Colonic mucosa (tissue), 1 donor: ENCODE measurements around the gene RPL31.

GRCh38 chr2:100272560-100273443 lies 49.5 kb downstream of the LONRF2 start:
- PRO-cap = no peak

DNA sequence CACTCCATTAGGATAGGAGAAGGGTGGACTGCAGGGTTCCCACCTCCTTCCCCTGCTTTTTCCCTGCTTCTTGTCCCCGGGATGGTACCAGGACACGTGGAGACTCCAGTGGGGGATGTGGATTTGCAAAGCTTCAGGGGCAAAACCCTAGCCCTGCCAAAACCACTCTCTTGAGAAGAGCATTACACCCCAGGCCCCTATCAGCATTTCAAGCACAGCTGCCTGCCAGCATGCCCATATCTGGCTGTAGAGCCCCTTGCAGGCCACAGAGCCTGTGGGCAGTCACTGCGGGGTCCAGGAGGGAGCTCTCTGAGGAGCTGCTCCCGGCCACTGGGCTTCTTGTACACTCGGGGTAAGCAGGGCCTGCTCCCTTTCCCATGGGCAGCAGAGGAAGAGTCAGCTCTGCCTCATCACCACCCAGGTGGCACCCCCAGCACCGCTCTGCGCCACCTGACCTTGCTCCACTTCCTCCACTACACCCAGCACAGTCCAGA lies 7.5 kb downstream of the CHST10 start:
- PRO-cap = no peak

- PRO-cap = no peak
Observed at GRCh38 chr2:100742127-100743252, 77.4 kb upstream of the NPAS2 start.

- PRO-cap = no peak
Observed at GRCh38 chr2:100820675-100821560, 979 bp downstream of the NPAS2 start.

DNA sequence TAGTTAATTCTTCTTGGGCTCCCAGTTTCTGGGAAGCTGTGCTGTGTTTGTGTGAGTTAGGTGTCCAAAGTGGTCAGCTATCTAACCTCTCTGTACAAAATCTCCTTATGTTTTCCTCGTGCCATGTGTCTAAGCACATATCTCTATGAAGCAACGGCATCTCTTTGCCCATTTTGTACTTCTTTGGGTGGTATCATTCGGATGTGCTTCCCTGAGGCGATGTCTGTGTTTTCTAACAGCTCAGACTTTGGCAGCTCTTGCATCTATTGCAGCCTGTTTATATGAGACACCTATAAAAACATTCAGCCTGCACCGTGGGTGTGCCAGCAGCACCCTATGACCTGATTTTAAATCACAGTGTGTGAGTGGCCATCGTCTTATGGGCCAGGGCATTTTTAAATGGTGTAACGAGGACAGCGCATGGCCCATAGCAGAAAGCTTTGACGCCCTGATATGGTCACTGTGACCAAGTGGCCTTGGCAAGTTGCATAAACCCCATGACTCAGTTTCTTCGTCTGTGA lies 12.9 kb downstream of the NPAS2 start:
- PRO-cap = no peak

DNA sequence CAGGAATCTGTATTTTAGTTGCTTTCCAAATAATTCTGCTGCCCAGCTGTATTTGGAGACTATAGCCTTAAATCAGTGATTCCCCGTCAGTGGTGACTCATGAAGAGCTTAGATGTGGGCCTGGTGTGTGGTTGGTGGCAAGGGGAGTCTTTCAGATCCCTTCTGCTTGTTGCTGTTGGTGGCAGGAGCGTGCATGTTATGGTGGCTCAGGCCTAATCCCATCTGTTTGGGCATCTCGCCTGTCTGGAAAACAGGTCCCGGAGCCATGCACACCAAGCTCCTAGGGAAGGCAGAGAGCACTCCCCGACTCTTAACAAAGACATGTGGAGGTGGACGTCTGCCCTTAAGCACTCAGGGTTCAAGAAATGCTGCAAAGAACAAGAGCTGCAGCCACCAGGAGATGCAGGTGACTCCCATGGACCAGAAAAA lies 56.6 kb downstream of the NPAS2 start:
- PRO-cap = no peak

DNA sequence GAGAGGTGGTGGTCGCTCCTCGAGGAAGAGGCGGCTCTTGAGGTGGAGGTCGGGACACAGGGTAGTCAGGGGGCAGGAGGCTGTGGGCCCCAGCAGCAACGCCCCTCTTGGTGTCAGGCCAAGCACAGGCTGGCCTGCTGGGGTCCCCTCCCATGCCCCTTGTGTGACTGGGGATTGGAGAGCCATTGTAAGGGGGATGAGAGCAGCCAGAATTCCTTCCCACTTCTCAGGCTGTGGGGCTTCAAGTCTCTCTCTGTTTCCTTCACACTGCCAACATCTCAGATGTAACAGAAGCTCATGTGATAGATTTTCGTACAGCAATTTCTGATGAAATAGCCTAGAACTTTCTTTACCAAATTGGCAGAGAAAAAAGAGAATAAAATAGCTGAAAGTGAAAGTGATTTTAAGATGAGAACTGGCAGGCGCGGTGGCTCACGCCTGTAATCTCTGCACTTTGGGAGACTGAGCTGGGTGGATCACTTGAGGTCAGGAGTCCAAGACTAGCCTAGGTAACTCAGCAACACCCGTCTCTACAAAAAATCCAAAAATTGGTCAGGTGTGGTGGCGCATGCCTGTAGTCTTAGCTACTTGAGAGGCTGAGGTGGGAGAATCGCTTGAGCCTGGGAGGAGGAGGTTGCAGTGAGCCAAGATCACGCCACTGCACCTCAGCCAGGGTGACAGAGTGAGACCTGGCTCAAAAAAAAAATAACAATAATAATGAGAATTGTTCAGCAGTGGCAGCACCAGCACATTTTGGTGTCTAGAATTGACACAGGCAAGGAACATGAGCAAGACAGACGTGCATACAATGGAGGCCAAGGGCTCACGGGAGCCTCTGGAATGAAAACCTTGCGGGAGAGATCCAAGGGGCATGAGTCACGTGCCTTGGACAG lies 61.0 kb upstream of the RPL31 start:
- PRO-cap = no peak

DNA sequence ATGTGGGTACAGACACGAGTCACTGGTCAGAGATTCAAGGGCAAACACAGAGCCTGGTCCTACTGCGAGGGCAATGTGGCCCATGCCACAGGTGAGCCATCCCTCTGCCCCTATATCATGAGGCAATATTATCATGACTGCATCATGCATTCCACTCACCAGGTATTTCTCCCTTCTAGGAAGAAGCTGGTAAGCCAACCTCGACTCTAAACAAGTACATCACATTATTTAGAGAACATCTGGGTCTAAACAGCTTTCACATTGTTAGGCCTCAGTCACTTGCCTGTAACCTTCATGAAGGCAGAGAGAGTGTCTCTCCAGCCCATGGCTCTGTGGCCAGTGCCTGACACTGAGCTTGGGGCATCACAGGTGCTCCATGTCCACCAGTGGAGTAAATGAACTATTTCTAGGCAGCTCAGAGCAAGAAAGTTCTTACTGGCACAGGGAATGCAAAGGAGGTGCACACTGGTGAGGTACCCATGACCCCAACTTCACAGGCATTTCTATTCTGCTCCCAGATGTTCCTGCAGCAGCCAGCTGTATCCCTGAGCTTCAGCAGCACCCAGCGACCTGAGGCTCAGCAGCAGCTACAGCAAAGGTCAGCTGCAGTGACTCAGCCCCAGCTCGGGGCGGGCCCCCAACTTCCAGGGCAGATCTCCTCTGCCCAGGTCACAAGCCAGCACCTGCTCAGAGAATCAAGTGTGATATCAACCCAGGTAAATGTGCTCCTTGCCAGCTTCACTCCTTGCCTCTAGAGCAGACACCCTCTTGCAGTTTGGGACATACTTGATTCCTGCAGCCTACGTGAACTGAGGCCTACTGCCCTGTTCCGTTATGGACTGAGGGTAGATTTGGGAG lies 14.3 kb upstream of the RPL31 start:
- PRO-cap = no peak

GRCh38 chr2:101001649-101002453 lies at the start of gene RPL31:
Gene RPL31 (plus strand): TSS chr2:101002289.
- PRO-cap = bidirectional peak, plus-strand start at chr2:101002316, minus-strand start at chr2:101002183

- PRO-cap = no peak
Observed at GRCh38 chr2:101037503-101037714, 35.3 kb downstream of the RPL31 start.

GRCh38 chr2:101272368-101273460 lies 20.0 kb downstream of the CNOT11 start:
- PRO-cap = no peak

GRCh38 chr2:101396254-101396700 lies 9.0 kb upstream of the CREG2 start:
- PRO-cap = no peak

DNA sequence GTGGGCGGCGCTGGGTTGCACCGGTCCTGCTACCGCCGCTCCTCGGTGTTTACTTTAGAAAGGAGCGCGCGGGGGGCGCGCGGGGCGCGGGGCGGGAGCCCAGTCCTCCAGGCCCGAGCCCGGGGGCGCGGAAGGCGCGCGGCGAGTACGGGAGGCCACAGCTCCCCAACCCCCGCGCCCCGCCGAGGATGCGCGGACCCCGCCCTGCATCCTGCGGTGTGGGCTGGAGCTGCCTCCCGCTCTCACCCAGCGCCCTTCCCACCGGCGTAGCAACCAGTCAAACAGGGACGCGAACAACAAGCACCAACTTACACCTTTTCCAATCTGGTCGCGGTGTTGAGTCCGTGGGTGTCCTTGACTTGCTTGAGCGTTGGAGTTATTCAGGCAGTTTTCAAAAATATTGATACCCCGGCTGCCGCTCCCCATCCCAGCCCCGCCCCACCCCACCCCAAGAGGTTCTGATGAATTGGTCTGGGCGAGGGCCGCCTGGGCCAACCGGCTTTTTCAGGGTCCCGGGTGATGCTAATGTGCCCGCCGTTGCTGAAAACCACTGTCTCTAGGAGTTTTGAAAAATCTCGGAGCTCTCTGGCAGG lies 492 bp downstream of the RFX8 start:
- PRO-cap = no peak

GRCh38 chr2:101698374-101698828 lies 894 bp downstream of the MAP4K4 start:
- PRO-cap = unidirectional peak, minus-strand start at chr2:101698698

DNA sequence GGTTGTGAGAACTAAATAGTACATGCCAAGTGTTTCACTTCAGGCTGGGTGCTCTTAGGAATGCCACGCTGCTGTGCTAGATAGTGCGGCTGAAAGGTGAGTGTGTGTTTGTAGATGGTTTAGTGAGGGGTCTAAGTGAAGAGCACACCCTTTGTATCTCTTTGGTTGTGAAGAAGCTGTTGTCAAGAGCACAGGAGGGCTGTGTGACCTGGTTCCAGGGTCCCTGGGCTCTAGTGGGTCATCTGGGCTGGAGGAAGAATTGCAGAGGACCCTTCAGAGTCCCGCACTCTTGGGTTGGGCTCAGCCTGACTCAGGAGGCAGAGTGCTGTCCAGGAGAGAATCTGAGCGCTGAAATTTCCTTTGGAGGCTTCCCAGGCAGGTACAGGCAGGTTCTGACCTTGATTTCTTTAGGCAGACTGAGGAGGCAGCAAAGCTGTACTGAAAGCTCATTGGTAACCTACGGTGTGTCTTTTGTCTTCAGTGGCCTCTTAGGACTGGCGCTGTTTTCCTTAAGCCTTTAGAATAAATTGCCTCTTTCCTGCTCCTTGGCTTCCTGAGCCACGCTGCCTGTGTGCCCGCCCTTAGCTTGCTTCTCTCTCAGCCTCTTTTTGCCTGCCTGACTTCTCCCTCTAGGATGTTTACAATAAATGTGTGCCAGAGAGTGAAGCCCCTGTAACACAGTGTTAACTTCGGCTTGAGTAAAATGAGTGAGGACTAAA lies 44.5 kb downstream of the MAP4K4 start:
- PRO-cap = no peak

- PRO-cap = no peak
Observed at GRCh38 chr2:101772500-101773409, 75.2 kb downstream of the MAP4K4 start.

DNA sequence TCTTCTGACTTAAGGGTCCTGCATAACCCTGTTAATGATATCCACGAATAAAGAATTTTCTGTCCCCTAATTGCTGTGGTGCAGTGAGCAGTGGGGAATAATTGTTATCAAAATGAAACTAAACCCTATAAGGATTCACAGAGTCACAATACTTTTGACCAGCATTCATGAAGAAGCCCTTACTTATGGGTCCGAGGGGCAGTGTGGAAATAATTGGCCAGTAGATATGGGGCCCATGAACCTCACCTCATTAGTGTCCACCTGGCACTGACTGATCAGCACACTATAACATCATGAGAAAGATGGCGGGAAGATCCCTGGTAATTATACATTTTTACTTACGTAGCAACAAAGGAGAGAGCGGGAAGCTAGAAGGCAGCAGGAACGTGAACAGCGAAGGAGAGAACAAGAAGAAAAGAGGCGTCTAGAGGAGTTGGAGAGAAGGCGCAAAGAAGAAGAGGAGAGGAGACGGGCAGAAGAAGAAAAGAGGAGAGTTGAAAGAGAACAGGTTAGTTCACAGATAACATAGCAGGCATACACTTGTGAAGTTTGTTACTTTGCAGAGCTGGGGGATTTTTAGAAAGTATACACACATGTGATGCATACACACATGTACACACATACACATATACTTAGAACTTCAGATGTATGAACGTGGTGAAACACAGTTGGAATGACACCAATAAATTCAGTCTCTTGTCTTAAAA lies 136.0 kb upstream of the IL1R2 start:
- PRO-cap = no peak

GRCh38 chr2:101892249-101892816 lies 99.4 kb upstream of the IL1R2 start:
- PRO-cap = no peak

DNA sequence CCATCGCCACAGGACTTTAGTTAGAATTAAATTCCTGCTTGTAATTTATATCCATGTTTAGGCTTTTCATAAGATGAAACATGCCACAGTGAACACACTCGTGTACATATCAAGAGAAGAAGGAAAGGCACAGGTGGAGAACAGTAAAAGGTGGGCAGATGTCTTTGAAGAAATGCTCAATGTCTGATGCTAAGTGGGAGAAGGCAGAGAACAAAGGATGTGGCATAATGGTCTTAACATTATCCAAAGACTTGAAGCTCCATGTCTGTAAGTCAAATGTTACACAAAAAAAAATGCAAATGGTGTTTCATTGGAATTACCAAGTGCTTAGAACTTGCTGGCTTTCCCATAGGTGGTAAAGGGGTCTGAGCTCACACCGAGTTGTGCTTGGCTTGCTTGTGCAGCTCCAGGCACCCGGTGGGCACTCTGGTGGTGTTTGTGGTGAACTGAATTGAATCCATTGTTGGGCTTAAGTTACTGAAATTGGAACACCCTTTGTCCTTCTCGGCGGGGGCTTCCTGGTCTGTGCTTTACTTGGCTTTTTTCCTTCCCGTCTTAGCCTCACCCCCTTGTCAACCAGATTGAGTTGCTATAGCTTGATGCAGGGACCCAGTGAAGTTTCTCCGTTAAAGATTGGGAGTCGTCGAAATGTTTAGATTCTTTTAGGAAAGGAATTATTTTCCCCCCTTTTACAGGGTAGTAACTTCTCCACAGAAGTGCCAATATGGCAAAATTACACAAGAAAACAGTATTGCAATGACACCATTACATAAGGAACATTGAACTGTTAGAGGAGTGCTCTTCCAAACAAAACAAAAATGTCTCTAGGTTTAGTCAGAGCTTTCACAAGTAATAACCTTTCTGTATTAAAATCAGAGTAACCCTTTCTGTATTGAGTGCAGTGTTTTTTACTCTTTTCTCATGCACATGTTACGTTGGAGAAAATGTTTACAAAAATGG lies 98.0 kb upstream of the IL1R2 start:
- PRO-cap = no peak

DNA sequence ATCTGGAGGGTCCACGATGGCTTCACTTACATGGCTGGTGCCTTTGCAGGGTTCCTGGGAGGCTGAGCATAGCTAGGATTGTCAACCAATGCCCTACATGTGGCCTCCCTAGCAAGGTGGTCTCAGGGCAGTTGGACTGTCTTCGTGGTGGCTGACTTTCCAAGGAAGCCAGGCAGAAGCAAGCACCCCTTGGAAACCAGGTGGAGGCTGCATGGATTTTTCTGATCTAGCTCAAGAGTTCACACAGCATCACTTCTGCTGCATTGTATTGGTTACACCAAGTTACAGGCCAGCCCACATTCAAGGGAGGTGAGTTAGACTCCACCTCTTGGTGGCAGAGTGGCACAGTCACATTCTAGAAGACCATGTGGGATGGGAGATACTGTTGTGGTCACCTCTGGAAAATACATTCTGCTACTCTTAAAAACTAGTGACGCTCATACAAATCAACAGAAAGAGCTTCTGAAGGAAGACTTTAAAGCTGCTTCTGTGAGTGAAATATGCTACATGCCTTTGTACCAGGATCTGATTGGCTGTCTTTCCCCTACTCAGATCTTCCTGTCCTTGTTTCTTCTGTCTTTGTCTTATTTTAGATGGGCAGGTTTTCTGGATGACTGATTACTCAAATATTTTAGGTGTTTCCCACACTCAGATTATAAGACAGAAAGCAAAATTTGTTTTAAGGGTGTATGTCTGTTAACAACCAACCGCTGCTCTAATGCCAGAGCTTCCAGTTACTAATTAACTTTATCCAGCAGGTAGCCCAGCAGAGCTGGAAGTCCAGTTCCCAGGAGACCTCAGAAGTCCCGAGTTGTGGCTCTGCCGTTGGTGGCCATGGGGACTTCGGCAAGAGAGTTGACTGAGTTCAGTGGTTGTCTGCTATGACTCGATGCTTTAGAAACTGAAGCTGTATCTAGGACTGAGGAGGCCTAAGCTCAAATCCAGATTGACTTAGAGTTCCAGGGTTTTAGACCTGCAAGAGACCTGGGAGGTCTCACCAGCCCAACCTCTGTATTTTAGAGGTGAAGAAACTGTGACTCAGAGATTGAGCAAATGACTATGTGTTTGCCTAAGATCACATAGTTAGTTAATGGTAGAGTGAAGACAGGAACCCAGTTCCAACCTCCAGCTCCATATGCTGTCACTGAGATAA lies 7.2 kb downstream of the IL1R2 start:
- PRO-cap = bidirectional peak, plus-strand start at position 803 of the sequence, minus-strand start at position 560 of the sequence; unidirectional peak, plus-strand start at position 1,086 of the sequence